Measurements from ENCODE around the gene TTC36.

DNA sequence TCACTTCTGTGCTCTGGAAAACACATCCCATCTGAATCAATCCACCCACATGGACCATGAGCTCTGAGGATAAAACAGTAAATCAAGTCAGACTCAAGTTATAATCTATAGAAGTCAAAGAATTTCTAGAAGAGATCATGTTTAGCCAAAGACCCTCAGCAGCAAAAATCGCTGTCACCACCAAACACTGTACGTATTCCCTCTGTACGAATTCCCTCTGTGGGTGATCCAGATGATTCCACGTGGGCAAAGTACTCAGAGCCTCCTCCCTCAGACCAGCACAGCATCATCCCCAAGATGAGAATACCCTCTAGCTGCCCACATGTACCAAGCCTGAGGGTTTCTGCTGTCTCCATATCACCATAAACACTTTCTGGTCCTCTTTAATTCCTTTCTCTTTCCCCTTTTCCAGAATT lies 18.9 kb downstream of the JAML start:
- PRO-cap, 4 experiments, result no peak in any of the 4 experiments
- RAMPAGE, long total RNA, 4 experiments, result no peak in any of the 4 experiments

- PRO-cap, 4 experiments, result peak in 2 of 4 experiments; most common plus-strand start chr11:118227065 (in 2)
- RAMPAGE, long total RNA, 4 experiments, result no peak in any of the 4 experiments
Measured at GRCh38 chr11:118226691-118227336, 2.0 kb upstream of the JAML start.

DNA sequence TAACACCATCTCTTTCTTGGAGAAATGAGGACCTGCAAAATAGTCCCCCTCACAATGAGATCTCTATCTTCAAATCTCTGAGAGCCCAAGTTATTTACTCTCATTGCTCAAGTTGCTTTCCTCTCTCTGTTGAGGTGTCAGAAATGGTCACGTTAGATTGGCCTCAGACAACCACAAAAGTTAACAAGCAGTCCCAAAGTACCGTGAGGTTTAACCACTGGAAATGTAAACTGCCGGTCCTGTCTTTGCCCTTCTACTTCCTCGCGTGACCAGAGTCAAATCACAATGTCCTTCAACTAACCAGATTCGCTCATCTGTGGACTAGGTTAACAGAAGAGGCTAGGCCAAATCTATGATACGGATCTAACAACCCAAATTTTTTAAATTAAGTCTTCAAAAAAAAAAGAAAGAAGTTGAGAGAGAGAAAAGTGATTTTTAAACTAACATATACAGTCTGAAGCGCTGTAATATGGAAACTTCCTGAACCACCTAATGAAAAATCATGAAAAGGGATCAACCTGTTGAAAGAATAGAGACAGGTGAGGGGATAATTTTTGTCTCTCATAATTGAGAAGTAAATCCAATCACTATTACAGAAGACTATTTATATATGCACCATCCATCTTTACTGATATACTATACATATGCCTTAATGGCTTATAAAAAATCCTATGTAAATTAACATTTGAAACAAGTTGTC lies 3.2 kb upstream of the JAML start:
- PRO-cap, 4 experiments, result peak in 2 of 4 experiments; most common plus-strand start position 242 of the sequence (in 1); most common minus-strand start position 65 of the sequence (in 2)
- RAMPAGE, long total RNA, 4 experiments, result no peak in any of the 4 experiments

DNA sequence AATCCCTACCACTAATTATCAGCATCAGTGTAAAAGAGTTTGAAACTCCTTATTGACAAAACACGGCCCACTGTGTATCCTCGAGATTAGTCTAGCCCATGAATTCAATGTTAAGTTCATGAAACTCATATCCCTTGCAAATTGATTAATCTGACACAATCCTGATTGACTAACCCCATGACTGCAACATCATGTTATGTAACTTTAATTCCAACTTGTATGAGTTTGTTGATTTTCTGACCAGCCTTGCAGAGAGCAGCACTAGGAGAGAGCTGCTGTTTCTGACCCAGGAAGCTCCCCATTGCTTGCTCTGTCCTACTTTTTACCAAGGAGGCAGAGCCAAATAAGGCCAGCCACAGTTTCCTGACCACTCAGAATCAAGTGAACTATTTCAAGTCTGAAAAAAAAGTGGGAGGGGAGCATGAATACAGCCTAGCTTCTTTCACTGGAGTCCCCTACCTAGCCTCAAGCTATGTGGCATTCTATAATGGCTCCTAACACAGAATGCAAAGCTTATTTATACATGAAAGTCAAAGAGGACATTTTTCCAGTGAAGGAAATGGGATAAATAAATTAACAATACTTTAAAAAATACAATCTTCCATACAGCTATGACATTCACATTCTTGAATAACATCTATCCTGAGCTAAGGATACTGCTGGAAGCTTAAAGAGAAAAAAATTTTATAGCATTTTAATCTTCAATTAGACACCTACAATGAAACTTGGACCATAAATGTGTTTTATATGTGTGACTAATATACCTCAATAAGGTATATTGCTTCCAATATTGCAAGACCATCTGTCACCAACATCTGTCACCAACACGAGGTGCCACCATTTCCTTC lies 13.1 kb downstream of the MPZL3 start:
- PRO-cap, 4 experiments, result peak in 3 of 4 experiments; most common plus-strand start position 251 of the sequence (in 3); most common minus-strand start position 297 of the sequence (in 2)
- RAMPAGE, long total RNA, 4 experiments, result no peak in any of the 4 experiments

DNA sequence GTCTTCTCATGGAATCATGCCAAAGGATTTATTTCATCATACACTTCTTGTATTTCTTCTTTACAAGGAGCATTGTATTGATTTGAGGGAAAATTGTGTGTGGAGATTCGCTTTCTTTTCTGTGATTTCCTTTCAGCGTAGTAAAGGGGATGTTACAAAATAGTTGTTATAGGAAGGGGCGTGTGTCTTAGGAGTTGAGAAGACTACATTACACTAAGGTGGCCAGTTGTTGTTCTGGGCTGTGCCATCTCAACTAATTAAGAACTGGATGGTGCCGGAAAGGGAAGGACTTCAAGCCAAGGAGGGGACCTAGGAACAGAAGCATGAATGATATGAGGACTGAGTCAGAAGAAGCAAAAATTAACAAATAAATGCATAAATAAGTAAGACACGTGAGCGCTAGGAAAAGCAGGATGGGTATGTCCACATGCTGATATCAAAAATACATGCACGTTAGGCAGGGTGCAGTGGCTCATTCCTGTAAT lies 12.8 kb upstream of the CD3E start:
- PRO-cap, 4 experiments, result no peak in any of the 4 experiments
- RAMPAGE, long total RNA, 4 experiments, result no peak in any of the 4 experiments

DNA sequence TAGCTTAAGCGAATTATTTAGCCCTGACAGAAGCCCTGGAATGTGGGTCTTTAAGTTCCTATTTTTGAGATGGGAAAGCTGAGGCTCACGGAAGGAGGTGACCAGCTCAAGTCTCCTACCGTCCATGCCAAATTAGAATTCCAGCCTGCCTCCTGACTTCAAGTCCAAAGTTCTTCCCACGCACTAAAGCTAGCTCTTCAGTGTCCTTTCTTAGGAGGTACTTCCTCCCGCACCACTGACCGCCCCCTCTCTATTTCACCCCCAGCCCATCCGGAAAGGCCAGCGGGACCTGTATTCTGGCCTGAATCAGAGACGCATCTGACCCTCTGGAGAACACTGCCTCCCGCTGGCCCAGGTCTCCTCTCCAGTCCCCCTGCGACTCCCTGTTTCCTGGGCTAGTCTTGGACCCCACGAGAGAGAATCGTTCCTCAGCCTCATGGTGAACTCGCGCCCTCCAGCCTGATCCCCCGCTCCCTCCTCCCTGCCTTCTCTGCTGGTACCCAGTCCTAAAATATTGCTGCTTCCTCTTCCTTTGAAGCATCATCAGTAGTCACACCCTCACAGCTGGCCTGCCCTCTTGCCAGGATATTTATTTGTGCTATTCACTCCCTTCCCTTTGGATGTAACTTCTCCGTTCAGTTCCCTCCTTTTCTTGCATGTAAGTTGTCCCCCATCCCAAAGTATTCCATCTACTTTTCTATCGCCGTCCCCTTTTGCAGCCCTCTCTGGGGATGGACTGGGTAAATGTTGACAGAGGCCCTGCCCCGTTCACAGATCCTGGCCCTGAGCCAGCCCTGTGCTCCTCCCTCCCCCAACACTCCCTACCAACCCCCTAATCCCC lies 10.9 kb downstream of the CD3E start:
- PRO-cap, 4 experiments, result peak in 1 of 4 experiments; most common minus-strand start position 479 of the sequence (in 1)
- RAMPAGE, long total RNA, 4 experiments, result no peak in any of the 4 experiments

DNA sequence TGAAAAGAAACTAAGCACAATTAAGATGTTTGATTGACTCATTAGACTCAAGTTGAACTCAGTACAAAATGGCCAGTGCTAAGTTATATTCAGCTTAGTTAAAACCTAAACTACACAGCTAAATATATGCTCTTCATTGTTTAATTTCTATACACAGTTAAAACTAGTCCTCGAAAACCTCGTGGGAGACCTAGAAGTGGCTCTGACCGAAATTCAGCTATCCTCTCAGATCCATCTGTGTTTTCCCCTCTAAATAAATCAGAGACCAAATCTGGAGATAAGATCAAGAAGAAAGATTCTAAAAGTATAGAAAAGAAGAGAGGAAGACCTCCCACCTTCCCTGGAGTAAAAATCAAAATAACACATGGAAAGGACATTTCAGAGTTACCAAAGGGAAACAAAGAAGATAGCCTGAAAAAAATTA lies 35.2 kb downstream of the KMT2A start:
- PRO-cap, 4 experiments, result no peak in any of the 4 experiments
- RAMPAGE, long total RNA, 4 experiments, result no peak in any of the 4 experiments

DNA sequence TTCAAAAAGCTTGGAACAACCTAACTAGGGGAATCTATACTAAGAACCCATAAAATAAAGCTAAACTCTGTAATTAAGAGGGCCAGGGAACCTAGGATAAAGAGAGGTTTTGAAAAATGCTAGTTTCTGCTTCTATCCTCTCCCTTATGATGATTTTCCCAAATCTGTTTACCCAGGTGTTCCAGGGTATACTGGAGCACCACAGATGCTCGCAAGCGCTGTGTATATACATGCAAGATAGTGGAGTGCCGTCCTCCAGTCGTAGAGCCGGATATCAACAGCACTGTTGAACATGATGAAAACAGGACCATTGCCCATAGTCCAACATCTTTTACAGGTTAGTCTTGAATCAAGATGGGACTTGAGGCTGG lies 26.5 kb upstream of the TTC36 start:
- PRO-cap, 4 experiments, result no peak in any of the 4 experiments
- RAMPAGE, long total RNA, 4 experiments, result start-site peak on the plus strand in 1 of 4 experiments, centred at position 210 of the sequence, 38 reads per replicate

- PRO-cap, 4 experiments, result no peak in any of the 4 experiments
- RAMPAGE, long total RNA, 4 experiments, result no peak in any of the 4 experiments
Measured at GRCh38 chr11:118502651-118503298, 24.5 kb upstream of the TTC36 start.

DNA sequence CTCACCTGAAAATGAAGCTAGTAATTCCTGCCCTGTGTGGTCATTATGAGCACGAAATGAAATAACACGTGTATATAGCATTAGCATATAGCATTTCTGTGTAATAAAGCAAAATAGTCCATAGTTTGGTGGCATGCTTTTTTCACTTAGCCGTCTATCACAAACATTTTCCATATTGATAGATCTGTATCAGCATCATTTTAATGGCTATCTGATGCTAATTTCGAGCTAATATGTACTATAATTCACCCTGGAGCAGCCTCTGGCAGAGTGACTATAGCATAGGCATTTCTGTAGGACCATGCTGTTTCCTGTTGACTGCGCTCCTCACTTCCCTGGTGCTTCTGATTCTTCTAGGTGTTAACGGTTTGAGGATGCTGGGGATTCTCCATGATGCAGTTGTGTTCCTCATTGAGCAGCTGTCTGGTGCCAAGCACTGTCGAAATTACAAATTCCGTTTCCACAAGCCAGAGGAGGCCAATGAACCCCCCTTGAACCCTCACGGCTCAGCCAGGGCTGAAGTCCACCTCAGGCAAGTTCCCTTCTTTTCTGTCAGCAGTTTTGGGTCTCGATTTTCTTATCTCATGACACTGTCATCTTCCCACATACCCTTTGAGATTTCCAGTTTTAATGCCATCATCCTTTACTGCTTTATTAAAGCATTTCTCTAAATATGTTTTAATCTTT lies 7.9 kb upstream of the TTC36 start:
- PRO-cap, 4 experiments, result no peak in any of the 4 experiments
- RAMPAGE, long total RNA, 4 experiments, result no peak in any of the 4 experiments

- PRO-cap, 4 experiments, result no peak in any of the 4 experiments
- RAMPAGE, long total RNA, 4 experiments, result no peak in any of the 4 experiments
Measured at GRCh38 chr11:118526966-118528089, at the start of gene TTC36. TSS of gene TTC36 (plus strand) at chr11:118527474.

GRCh38 chr11:118531444-118531900 lies 480 bp downstream of the TMEM25 start:
- PRO-cap, 4 experiments, result no peak in any of the 4 experiments
- RAMPAGE, long total RNA, 4 experiments, result no peak in any of the 4 experiments

- PRO-cap, 4 experiments, result peak in 4 of 4 experiments; most common plus-strand start chr11:118610408 (in 3); most common minus-strand start chr11:118610154 (in 2)
- RAMPAGE, long total RNA, 4 experiments, result start-site peak on the plus strand in 2 of 4 experiments, at chr11:118610161-118610478 at its widest, 12 to 21 reads per replicate
Measured at GRCh38 chr11:118609782-118610643, 2.6 kb downstream of the PHLDB1 start.

DNA sequence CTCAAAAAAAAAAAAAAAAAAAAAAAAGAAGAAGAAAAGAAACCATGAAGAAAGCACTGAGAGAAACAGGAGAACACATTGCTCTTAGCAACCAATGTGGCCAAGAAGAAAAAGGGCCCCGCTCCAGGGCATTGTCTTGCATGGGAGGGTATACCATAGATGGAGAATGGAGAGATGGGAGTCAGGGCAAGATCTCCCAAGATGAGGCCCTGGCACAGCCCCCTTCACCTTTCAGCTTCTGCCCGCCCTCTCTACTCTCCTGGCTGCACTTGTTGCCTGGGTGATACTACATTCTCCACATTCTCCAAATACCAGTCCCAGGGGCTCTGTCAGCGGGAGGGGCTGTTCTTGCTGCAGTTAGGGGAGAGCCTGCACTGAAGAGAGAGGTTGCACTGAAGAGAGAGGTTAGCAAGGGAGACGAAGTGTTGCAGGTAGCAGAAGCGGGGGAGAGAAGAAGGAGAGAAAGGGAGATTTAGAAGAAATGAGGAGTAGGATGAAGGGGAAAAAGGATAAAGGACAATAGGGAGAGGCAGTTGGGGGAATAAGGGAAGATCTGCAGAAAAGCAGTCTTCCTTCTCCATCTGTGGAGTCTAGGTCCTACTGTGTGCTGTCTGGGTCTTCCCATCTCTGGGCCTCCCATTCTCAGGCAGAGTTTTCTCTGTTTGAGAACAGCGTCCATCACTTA lies 7.9 kb downstream of the PHLDB1 start:
- PRO-cap, 4 experiments, result no peak in any of the 4 experiments
- RAMPAGE, long total RNA, 4 experiments, result no peak in any of the 4 experiments

DNA sequence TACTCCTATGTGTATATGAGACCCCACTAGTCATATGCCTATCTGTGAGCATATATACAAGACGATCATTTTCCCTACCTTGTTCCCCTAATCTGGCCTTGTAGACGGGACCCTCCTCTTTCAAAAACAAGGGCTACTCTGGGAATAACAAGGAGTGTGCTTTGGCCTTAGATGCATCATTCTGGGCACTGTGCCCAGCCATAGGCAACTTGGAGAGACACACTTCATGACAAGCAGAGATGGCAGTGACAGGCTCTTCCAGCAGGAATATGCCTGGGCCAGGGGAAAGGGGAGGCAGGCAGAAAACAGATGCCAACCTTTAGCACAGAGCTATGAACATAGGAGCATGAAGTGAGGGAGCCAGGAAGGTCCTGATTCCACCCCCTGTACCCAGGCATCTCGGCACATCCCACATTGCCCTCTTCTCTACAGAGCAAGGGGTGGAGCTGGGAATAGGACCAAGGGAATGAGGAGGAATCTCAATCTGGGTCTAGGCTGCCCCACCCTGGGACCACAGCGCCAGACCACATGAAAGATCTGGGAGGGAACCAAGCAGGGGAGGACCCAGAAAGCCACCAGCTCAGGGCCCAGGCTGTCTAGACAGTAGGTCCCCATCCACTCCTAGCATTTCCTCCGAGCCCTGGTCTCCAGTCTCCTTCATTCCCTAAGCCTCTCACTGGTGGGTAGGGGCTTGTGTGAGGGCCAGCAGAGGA lies 11.4 kb downstream of the PHLDB1 start:
- PRO-cap, 4 experiments, result no peak in any of the 4 experiments
- RAMPAGE, long total RNA, 4 experiments, result no peak in any of the 4 experiments

DNA sequence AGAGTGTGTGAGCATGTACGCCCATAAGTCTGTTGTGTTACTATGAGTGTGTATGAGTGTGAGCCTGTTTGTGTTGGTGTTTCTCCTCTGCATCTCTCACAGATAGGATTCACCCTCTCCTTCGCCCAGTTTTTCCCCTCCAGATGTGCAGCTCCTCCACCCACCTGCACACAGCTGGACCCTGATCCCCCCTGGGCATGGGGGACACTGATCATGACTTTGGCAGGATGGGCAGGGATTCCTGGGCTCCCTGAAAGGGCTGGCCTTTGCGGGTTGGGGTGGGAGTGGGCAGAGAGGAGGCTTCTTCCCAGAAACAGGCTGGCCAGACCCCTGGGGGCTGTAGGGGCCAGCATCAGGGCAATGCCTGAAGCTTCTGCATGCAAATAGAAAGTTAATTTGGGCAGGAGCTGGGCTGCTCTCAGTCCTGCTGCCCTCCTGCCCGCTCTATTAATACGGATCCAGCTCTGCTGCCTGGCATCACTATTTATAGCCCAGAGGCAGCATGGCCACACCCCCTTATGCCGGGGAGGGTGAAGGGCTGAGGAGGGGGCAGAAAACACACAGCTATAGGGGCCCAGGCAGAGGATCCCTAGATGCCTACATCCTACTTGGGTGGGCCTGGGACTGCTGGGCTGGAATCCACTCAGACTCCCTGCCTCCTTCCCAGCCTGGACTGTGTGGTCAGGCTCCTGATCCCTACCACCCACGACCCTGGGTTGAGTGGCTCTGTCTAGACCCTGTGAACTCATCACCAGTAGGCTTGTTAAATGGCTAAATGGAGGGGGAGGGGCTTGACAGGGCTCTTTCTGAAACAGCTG lies 14.8 kb downstream of the PHLDB1 start:
- PRO-cap, 4 experiments, result no peak in any of the 4 experiments
- RAMPAGE, long total RNA, 4 experiments, result no peak in any of the 4 experiments

- PRO-cap, 4 experiments, result peak in 1 of 4 experiments; most common minus-strand start chr11:118688527 (in 1)
- RAMPAGE, long total RNA, 4 experiments, result no peak in any of the 4 experiments
Measured at GRCh38 chr11:118688233-118688905, 8.9 kb upstream of the TREH start.

DNA sequence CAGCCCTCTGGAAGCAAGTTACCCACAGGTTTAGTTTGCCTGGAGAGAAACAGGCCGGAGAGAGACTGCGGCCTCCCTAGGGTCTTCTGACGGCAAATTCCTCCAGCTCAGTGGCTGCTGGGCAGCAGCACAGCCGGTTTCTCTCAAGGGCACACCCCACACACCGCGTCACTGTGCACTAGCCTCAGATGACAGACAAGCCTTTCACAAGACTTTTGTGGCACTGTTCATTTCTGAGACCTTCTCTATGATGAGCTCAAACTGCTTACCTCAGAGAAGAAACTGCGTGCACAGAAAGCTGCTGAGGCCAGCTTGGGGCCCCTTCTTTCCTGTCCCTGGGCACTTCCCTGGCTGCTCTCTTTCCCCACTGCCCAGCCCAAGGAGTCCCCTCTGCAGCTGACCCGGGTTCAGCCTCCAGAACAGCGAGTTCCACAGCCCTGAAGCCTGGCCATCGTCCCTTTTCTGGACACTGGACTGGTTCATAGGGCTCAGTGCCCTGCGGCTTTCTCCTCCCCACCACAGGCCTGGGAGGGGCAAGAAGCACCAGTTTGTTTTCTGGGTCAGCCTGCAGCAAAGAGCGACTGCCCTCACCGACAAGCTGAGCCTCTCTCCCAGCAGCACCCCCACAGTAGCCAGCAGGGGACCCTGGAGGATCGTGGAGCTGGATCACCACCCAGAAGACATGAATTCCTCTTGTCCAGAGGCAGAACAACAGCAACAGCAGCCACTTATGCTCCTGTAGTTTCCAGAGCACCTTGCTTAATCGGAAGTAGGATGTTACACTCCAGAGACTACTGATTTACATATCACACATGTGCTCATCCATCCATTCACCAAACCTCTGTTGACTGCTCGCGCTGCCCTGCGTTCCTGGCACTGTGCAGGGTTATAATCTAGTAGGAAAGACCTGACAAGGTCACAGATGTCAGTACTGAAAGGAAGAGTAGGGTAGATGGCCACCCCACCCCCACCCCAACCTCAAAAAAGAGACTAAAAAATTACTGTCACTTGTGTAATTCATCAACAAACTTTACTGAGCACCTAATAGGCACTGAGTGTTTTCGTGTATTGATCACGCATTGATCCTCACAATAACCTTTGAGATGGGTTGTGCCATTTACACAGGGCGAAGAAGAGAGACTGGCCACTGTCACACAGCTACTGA lies 13.2 kb upstream of the CXCR5 start:
- PRO-cap, 4 experiments, result peak in 4 of 4 experiments; most common plus-strand start position 273 of the sequence (in 4); most common minus-strand start position 112 of the sequence (in 4)
- RAMPAGE, long total RNA, 4 experiments, result no peak in any of the 4 experiments

DNA sequence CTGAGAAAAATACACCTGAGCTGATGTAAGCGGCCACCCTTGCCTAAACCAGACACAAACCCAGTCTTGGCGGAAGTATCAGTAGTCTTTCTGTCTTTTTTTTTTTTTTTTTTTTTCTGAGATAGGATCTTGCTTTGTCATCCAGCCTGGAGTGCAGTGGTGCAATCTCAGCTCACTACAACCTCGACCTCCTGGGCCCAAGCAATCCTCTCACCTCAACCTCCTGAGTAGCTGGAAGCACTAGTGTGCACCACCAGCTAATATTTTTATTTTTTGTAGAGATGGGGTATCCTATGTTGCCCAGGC lies 5.5 kb upstream of the CXCR5 start:
- PRO-cap, 4 experiments, result peak in 3 of 4 experiments; most common minus-strand start position 62 of the sequence (in 3)
- RAMPAGE, long total RNA, 4 experiments, result no peak in any of the 4 experiments

GRCh38 chr11:118897065-118897455 lies 13.4 kb downstream of the CXCR5 start:
- PRO-cap, 4 experiments, result no peak in any of the 4 experiments
- RAMPAGE, long total RNA, 4 experiments, result no peak in any of the 4 experiments